Monocyte (primary cell): ENCODE measurements around the genes CKM, PPM1N, GIPR and QPCTL.

- PRO-cap, 2 experiments, result no peak in any of the 2 experiments
Measured at GRCh38 chr19:44805932-44806131, 3.1 kb upstream of the BCAM start.

GRCh38 chr19:44874179-44875149 is 16.6 kb upstream of the TOMM40 start:
- PRO-cap, 2 experiments, result peak in 1 of 2 experiments; most common plus-strand start chr19:44874475 (in 1)

GRCh38 chr19:44955478-44956021 is 370 bp downstream of the CLPTM1 start:
- PRO-cap, 2 experiments, result no peak in any of the 2 experiments

- PRO-cap, 2 experiments, result no peak in any of the 2 experiments
Measured at GRCh38 chr19:45152084-45153170, 8.4 kb downstream of the NKPD1 start.

- PRO-cap, 2 experiments, result no peak in any of the 2 experiments
Measured at GRCh38 chr19:45166623-45167480, 6.1 kb upstream of the NKPD1 start.

DNA sequence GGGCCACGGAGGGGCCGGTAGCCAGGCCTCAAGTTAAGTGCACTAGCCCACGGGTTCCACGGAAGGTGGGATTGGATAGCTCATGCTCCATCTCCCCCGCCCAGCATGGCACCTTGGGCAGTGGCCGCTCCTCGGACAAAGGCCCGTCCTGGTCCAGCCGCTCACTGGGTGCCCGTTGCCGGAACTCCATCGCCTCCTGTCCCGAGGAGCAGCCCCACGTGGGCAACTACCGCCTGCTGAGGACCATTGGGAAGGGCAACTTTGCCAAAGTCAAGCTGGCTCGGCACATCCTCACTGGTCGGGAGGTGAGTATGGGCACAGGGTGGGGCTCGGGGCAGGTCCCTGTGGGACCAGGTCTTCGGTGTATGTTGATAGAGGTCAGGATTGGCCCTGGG is 7.8 kb downstream of the MARK4 start:
- PRO-cap, 2 experiments, result no peak in any of the 2 experiments

GRCh38 chr19:45279697-45280311 is 28.7 kb downstream of the MARK4 start:
- PRO-cap, 2 experiments, result no peak in any of the 2 experiments

DNA sequence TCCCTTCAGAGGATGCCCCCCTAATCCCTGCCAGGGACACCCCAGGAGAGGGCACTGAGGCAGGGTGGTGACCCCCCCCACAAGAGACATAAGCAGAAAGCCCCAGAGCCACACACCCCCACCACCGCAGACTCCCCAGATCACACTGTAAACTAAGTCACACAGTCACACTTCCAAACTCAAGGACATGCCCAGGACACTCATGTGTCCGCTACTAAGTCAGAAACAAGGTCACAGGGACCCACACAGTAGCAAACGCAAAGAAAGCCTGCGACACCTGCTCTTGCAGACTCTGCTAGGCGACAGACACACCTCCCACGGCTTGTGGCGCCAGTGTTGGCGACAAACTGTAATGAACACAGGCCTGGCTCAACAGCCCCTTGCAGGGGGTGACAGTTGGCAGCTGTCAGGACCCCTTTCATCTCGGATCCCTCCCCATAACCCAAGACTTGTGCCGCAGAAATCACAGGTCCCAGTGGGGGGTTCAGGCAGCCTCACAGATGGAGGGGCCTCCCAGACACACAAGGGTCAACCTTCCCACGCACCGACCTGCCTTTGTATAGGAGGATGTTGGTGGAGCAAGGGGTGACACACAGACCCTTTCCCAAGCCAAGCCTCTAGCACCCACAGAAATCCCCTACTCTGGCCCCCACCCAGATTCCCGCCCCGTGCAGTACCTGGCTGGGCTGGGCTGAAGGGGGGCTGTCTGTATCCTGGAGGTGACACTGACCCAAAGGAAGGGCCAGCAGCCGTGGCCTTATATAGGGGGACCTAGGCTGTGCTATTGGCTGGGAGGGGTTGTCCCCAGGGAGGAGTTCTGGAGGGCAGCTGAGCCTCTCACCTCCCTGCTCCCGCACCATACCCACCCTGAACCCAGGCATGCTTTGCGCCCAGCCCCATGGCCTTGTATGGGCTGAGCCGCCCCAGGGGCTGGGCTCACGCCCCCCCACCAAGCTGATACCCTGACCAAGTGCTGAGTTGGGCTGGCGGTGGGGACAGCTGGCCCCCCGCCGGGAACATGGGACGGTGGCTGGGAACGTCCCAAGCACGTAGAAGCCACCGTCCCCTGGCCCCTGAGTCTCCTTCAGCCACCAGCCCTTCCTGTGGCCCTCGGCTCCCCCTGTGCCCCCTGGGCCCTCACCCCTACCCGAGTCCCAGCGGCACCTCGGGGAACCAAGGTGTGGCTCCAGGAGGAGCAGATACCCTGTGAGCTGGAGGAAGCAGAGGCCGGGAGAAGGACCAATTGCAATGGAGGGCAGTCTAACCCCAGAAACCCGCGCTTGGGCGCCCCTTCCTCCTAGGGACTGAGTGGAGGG is at the start of gene CKM:
Gene CKM (minus strand): TSS at position 732 of the 1,316 bp plus-strand sequence.
- PRO-cap, 2 experiments, result no peak in any of the 2 experiments

- PRO-cap, 2 experiments, result peak in 2 of 2 experiments; most common plus-strand start chr19:45428919 (in 2); most common minus-strand start chr19:45428867 (in 2)
Measured at GRCh38 chr19:45428104-45429130, 4.7 kb upstream of the ERCC1 start.

DNA sequence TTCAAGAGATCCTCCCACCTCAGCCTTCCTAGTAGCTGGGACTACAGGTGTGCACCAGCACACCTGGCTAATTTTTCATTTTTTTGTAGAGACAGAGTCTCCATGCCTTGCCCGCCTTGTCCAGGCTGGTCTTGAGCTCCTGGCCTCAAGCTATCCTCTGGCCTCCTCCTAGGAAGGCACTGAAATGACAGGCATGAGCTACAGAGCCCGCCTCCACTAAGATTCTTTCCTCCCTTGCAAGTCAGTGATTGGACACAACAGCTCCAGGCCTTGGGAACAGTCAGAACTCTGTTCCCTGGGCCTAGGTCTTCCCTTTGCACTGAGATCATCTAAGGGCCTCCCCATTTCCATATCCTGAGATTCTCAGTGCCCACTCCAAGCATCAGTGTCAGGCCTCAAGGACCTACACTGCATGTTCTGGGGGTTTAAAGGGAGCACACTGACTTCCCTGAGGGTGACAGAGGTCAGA is 17.1 kb upstream of the ERCC1 start:
- PRO-cap, 2 experiments, result no peak in any of the 2 experiments

GRCh38 chr19:45448859-45449403 is 18.9 kb upstream of the FOSB start:
- PRO-cap, 2 experiments, result no peak in any of the 2 experiments

- PRO-cap, 2 experiments, result peak in 2 of 2 experiments; most common plus-strand start chr19:45472678 (in 1); most common minus-strand start chr19:45472622 (in 1)
Measured at GRCh38 chr19:45472420-45473554, 5.0 kb downstream of the FOSB start.

DNA sequence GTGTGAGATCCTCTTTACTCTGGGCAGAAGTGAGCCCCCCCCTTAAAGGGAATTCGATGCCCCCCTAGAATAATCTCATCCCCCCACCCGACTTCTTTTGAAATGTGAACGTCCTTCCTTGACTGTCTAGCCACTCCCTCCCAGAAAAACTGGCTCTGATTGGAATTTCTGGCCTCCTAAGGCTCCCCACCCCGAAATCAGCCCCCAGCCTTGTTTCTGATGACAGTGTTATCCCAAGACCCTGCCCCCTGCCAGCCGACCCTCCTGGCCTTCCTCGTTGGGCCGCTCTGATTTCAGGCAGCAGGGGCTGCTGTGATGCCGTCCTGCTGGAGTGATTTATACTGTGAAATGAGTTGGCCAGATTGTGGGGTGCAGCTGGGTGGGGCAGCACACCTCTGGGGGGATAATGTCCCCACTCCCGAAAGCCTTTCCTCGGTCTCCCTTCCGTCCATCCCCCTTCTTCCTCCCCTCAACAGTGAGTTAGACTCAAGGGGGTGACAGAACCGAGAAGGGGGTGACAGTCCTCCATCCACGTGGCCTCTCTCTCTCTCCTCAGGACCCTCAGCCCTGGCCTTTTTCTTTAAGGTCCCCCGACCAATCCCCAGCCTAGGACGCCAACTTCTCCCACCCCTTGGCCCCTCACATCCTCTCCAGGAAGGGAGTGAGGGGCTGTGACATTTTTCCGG is 5.9 kb downstream of the FOSB start:
- PRO-cap, 2 experiments, result peak in 1 of 2 experiments; most common plus-strand start position 351 of the sequence (in 1)

GRCh38 chr19:45474241-45475056 is 6.7 kb downstream of the FOSB start:
- PRO-cap, 2 experiments, result peak in 2 of 2 experiments; most common plus-strand start chr19:45474302 (in 1); most common minus-strand start chr19:45474821 (in 1)

GRCh38 chr19:45498264-45498979 is at the start of gene PPM1N:
Gene PPM1N, plus strand, starts transcription at chr19:45498443.
- PRO-cap, 2 experiments, result peak in 1 of 2 experiments; most common plus-strand start chr19:45498633 (in 1); most common minus-strand start chr19:45498506 (in 1)

DNA sequence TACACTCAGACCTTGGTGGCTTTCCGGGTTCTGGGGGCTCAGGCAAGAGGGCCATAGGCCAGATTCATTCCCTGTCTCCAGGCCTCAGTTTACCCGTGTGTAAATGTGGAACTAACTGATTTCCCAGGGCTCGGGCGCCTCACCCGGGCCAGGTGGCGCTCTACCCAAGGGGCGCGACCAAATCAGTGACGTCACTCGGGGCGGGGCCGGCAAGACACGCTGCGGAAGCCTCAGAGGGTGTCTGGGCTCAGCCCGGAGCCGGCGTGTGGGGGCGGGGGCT is 953 bp upstream of the VASP start:
- PRO-cap, 2 experiments, result peak in 2 of 2 experiments; most common plus-strand start position 233 of the sequence (in 2); most common minus-strand start position 77 of the sequence (in 1)

DNA sequence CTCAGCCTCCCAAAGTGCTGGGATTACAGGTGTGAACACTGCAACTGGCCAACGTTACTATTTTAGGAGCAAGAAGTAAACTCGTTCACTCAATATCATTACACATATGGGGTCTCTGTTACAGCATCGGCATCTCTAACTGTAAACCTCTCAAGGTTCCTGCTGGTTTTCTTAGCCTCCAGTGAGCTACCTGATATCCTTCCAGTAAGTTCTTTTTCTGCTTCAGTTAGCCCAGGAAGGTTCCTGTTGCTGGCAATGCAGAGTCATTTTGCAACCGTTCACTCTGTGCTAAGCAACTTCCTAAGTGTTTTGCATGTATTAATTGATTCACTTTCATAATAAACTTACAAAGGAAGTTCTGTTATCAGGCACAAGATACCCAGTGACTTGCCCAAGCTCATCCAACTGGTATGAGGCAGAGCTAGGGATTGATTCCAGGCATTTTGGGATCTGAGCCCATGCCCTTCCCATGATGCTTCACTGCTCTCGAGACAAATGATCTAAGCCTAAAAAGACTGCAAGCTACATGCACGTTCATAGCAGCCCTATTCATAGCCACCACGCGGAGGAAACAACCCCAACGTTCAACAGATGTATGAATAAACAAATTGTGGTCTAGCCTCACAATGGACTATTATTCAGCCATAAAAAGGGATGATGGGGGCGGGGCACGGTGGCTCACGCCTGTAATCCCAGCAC is 36.6 kb downstream of the VASP start:
- PRO-cap, 2 experiments, result no peak in any of the 2 experiments

- PRO-cap, 2 experiments, result no peak in any of the 2 experiments
Measured at GRCh38 chr19:45645202-45645905, 6.2 kb upstream of the EML2 start.

DNA sequence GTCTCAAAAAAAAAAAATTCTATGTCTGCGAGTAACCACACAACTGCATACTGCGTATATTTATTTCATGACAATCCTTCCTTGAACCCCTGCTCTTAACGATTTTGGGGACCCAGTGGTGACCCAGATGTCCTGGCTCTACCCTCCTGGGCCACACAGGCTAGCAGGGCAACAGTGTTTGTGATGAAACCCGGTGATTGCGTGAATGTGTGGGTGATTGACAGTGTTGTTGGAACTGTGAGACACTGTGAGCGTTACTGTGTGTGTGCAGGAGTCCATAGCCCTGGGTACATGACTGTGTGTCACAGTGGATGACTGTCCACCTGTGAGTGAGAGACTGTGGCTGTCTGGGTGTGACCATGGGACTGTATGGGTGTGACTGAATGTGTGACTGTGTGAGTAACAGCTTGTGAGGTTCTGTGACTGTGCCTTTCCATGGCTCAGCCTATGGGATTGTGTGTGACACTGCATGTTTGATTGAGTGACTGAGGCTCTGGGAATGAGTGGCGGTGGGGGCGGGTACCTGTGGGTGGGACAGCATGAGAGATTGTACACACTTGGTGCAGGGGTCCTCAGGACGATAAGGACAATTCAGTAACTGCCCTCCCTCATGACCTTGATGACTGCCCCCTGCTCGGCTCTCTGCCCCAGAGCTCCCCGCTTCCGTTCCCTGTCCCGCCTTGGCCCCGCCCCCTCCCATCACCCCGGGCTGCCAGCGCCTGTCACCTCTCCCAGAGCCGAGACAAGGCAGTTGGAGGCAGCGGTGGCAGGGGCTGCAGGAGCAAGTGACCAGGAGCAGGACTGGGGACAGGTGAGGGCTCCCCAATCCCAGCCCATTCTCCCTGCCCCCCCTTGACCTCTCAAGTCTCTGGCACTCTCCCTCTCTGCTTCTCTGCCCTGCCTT is at the start of gene GIPR:
Gene GIPR (plus strand): TSS at position 734 of the 904 bp plus-strand sequence.
- PRO-cap, 2 experiments, result peak in 2 of 2 experiments; most common plus-strand start position 753 of the sequence (in 2); most common minus-strand start position 665 of the sequence (in 1)

- PRO-cap, 2 experiments, result peak in 2 of 2 experiments; most common plus-strand start chr19:45692695 (in 2); most common minus-strand start chr19:45692880 (in 2)
Measured at GRCh38 chr19:45692138-45693310, at the start of gene QPCTL. Gene QPCTL, plus strand, starts transcription at chr19:45692666.